Neural crest cell (in vitro differentiated cells): Measurements from ENCODE around the gene SMIM13.

DNA sequence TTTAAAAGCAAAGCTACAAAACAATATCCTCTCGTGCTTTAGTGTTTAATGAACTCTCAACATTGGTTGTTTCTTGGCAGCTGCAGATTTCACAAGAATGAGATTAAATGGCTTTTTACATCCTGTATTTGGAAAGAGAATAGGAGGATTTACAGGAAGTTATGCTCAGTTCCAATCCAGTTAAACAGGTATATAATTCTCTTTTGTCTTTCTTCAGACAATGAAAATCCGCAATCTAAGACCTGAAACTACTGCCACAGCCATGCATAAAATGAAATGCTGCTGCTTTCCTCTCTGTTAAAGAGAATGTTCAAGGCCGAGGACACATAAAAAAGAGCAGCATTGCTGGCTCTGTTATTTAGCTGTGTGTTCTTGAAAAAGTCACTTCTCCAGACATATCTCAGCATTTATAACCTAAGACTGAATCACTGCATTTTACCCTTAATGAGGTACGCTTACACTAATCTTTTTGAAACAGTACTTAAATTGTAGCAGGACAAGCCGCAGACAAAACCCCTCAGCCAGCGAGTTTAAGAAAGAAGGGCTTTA is 3.6 kb downstream of the C6orf52 start:
- PRO-cap = no peak

DNA sequence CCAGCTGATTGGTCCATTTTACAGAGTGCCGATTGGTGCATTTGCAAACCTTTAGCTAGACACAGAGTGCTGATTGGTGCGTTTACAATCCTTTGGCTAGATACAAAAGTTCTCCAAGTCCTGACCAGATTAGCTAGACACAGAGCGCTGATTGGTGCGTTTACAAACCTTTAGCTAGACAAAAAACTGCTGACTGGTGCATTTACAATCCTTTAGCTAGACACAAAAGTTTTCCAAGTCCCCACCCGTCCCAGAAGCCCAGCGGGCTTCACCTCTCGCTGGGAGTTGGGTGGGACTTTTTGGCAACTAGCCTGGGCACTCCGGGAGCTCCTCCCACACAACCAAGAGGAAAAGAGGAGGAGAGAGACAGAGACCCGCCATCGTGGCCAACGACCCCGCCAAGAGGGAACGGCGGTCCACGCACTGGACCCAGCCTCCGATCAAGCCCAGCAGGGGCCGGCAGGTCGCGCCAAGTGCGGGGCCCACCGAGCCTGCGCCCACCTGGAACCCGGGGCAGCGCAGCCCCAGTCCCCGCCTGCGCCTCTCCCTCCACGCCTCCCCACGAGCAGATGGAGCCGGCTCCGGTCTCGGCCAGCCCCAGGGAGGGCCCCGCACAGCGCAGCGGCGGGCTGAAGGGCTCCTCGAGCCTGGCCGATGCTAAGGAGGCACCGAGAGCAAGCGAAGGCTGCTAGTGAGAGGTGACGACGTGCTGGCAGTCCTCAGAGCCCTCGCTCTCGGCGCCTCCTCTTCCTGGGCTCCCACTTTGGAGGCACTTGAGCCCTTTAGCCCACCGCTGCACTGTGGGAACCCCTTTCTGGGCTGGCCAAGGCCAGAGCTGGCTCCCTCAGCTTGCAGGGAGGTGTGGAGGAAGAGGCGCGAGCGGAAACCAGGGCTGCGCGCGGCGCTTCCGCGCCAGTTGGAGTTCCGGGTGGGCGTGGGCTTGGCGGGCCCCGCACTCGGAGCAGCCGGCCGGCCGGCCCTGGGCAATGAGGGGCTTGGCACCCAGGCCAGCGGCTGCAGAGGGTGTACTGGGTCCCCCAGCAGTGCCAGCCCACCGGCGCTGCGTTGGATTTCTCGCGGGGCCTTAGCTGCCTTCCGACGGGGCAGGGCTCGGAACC is 2.8 kb upstream of the TMEM14C start:
- PRO-cap = no peak

GRCh38 chr6:11092930-11093969 is at the start of gene SMIM13:
Gene SMIM13, plus strand, starts transcription at chr6:11093834.
- PRO-cap = bidirectional peak, plus-strand start at chr6:11093820, minus-strand start at chr6:11094296

DNA sequence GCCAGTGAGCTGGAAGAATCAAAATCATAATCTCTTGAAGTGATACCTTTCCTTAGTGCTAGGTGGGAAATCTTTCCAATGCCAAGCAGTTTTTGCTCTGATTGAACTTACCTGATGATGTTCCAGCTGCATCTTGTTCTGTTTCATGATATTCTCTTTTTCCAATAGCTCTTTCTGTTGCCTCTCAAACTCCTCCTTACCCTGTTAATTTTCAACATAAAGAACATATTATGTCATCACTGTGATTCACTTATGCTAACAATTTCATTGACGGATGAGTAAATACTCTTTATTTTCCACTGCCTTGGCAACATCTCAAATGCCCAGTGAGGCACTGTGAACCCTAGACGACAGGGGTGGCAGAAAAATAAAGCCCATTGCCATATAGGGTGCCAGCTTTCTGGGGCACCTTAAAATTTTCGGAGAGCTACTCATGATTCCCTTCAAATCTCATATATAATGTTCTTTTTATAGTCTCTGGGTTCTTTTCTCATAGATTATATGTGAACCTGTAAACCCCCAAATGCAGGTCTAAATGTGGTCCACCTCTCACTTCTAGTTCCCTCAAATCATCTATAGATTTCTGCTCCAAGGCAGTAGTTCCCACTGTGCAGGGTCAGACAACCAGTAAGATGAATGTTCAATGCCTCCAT is 44.2 kb downstream of the NEDD9 start:
- PRO-cap = no peak

DNA sequence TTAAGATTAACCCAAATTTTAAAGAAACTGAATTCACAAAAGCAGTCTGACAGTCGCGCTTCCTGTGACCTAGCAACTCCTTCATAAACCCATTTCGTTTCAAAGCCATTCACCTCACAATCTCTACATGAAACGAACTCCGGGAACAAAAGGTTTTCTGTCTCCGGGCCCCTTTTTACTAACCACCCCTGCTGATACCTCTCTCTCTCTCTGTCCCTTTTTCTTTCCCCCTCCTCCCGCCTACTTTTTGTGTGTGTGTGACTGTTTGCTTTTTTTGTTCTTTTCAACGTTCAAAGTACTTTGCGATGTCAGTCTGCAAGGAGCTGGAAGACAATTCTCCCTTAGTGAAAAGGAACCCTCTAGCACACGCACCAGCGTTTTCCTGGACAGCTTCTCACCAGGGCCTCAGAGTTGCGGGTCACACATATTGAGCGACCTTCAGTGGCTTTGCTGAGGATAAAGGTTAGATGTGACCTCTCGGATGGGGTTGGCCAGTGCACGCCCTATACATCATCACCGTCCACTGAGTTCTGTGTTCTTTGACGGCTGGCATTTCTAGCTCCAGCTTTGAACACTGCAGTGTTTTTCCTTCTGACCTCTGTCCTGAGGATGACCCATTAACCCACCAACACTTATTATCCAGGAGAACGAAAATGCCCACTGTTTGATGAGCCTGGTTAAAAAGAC is 620 bp upstream of the NEDD9 start:
- PRO-cap = bidirectional peak, plus-strand start at position 293 of the sequence, minus-strand start at position 101 of the sequence; bidirectional peak, plus-strand start at position 389 of the sequence, minus-strand start at position 429 of the sequence; bidirectional peak, plus-strand start at position 552 of the sequence, minus-strand start at position 541 of the sequence

DNA sequence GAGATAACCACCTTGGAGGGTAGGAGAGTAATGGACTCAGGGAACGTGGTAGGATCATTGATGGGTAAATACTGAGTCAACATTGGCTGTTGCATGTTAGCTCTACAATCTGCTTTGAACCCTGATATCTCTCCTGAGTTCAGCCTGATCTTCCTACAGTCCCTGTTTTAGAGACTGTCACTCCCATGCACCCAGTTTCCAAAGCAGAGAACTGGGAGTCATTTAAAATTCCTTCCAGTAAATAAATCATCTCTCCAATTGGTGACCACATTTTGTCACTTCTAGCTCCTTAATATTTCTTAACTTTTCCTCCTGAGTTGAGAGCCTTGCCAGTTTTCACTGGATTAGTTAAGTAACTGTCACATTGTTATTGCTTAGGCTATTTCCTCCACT is 139.0 kb upstream of the TMEM170B start:
- PRO-cap = no peak

DNA sequence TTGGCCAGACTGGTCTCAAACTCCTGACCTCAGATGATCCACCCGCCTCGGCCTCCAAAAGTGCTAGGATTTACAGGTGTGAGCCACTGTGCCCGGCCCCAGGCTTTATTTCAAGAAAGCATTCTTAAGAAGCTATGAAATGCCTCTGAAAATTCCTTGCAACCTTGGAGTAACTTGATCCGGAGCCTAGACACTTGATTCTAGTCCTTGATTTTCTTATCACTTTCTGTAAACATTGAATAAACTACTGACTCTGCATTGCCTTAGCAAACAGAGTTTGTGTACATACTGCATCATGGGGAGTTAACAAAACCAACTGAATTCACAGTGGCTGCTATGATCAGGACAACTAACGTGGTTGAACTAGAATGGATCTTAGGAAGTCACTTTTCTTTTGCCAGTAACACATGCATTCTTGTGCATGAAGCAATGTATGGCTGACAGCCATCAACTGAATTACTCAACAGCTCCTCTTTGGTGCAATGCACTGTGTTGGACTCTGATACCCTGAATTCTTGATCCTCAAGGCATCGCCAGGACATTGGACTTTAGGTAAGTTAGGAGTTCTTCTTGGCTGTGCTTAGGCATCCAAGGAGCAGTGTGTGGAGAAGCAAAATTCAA is 102.8 kb upstream of the TMEM170B start:
- PRO-cap = no peak

DNA sequence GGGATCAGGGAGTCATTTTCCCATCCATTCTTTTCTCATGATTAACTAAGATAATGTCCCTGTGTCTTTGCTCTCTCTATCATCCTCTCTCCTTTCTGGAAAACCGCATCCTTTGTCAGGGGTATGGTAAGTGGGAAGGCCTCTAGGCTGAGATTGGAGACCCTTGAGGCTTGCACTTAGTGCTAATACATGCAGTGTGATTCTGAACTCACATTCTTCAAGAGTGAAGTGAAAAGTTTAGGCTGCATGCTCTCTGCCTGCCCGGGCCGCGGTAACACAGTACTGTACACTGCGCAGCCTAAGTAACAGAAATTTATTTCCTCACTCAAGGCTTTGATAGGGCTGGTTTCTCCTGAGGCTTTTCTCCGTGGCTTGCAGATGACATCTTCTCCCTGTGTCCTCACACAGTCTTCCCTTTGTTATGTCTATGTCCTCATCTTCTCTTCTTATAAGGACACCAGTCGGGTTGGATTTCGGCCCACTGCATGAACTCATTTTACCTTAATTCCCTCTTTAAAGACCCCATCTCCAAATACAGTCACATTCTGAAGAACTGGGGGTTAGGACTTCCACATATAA is 51.1 kb upstream of the TMEM170B start:
- PRO-cap = no peak

DNA sequence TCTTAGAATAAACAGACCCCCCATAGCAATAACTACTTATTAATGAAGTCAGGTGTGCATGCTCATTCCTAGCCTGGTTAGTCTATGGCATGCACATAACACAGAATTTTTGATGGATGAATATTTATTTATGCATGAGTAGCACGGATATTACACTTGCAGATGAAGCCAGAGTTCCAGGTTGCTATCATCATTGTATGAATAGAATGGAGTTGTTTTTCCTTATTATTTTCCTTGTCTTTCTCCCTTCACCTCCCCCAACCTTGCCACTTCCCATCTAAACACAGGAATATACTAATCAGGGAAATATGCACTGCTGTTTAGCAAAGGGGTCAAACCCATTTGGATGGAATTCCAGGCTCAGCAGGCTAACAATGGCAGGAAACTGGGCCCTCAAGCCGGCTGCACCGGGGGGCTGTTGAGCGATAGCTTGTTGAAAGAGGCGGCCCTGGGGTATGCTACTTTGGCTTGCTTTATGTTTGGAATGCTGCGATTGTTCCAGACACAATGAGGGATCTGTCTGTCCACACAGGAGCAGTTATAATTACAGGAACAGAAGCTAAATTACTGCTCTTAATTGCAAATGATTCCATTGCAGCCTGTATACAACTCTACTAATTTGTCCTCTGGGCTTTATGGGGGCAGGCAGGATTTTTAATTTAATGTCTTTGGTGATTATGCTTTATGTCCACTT is 112.7 kb downstream of the TMEM170B start:
- PRO-cap = no peak

GRCh38 chr6:11702692-11703230 is 75.8 kb downstream of the ADTRP start:
- PRO-cap = no peak

GRCh38 chr6:11729109-11729904 is 49.3 kb downstream of the ADTRP start:
- PRO-cap = no peak

DNA sequence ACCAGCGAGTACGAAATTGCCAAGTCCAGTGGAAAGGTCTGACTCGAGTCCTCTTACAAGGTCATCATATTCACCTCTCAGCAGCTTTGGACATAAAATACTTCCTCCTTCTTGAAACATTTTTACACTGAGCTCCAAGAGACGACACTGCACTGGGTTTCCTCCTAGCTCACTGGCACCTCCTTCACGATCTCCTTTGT is 18.4 kb downstream of the ADTRP start:
- PRO-cap = no peak

DNA sequence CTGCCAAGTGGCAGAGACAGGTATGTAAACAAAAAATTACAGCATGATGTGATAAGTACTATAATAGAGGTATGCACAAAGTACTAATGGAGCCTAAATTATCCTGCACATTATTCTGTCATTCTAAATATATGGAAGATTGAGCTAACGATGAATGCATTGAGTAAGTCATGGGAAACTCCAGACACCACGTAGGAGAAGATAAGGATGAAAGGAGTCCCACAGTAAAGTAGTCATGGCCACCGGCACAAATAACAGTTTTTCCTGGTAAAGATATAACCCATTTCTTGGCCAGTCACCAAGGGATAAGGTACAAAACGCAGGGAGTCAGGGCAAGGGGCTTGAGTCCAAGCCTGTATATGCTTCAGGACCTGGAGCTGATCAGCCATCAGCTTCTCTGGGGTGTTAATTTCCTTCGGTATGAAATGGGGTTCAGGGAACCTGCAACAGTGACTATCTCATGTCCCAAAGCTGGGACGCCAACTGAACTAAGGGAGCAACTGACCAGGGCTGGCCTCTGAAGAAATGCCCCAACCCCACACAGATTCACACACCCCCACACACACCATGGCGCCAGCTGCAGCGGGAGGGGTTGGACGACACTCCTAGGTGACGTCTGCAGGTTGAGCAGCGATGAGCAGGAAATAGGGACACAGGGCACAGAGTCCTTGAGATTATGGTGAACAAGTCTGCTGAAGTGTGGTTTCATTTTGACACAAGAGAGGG is 7.2 kb upstream of the ADTRP start:
- PRO-cap = no peak

- PRO-cap = no peak
These were observed 89.7 kb upstream of the ADTRP start for GRCh38 chr6:11868257-11868718.

GRCh38 chr6:12138268-12138827 is 126.2 kb downstream of the HIVEP1 start:
- PRO-cap = no peak

- PRO-cap = no peak
These were observed 37.1 kb downstream of the EDN1 start for GRCh38 chr6:12327198-12327775.

DNA sequence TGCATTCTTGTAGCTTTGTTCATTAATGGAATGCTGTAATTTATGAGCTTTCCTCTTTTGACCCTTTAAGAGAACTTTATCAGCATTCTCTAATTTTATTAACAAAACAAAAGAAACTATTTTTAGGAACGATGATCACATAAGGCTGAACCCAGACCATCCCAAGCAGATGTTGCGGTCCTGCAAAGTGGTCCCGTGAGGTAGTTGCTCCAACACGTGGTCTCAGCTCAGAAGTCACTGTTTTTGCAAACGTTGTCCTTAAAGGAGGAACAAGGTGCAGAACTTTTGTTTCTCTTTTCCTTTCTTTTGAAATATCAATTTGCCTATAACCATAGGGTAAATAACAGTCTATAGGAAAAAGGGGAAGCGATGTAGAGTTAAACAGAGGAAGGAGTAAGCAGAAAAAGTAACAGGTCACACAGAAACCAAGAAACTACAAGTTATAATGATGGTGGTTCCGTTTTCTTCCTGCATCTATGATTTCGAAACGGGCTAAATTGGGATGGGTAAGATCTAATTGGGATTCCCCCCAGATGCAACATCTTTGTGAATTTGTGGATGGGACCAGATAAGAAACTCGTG is 121.2 kb upstream of the PHACTR1 start:
- PRO-cap = no peak

GRCh38 chr6:13289593-13290734 is 38.4 kb downstream of the TBC1D7 start:
- PRO-cap = no peak

- PRO-cap = no peak
These were observed 35.0 kb upstream of the TBC1D7 start for GRCh38 chr6:13363233-13363895.

DNA sequence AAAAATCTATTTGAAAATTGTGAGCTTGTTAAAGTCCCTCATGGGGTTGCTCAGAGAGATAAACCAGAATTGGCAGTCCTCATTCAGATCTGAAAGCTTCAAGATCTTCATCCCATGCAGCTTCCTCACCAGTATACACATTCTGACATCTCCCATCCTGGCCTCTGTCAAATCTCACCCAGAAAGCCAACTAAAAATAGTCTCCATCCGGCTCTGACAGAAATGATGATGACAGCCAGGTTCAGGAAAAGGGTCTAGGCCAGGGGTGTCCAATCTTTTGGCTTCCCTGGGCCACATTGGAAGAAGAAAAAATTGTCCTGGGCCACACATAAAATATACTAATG is 61.9 kb downstream of the GFOD1 start:
- PRO-cap = no peak